Right atrium auricular region (tissue), 2 donors: Measurements from ENCODE around the genes B3GALT5 and IGSF5.

DNA sequence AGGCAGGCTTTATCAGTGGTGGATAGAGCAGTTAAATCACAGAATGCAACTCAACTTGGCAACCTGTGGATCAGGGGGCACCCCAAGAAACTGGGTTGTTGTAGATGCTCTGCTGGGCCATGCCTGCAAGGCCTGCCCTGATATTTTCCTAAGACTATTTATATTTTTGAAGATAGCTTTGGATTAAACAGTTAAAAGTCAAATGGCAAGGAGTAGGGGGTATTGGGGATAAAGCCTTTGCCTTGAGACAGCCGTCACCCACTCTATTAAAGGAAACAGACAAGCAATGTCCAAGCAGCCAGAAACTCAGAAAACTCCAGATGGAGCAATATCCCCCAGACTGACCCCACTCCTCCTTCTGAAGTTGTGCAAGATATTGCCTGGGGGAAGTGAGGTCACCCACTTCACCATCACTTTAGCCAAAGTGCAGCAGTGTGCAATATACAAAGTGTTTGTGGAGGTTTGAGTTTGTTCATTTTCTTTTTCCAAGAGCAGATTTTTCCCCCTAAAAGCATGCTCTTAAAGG, 125.0 kb downstream of the ETS2 start:
- PRO-cap: bidirectional peak, plus-strand start at position 439 of the sequence, minus-strand start at position 268 of the sequence
- RAMPAGE, long total RNA, 2 experiments: no peak in any of the 2 experiments

- PRO-cap: no peak
- RAMPAGE, long total RNA, 2 experiments: no peak in any of the 2 experiments
These were observed 149.0 kb downstream of the ETS2 start for GRCh38 chr21:38954789-38954998.

GRCh38 chr21:38956549-38957541, 151.1 kb downstream of the ETS2 start:
- PRO-cap: no peak
- RAMPAGE, long total RNA, 2 experiments: no peak in any of the 2 experiments

GRCh38 chr21:39005997-39006577, 177.2 kb downstream of the PSMG1 start:
- PRO-cap: no peak
- RAMPAGE, long total RNA, 2 experiments: no peak in any of the 2 experiments

DNA sequence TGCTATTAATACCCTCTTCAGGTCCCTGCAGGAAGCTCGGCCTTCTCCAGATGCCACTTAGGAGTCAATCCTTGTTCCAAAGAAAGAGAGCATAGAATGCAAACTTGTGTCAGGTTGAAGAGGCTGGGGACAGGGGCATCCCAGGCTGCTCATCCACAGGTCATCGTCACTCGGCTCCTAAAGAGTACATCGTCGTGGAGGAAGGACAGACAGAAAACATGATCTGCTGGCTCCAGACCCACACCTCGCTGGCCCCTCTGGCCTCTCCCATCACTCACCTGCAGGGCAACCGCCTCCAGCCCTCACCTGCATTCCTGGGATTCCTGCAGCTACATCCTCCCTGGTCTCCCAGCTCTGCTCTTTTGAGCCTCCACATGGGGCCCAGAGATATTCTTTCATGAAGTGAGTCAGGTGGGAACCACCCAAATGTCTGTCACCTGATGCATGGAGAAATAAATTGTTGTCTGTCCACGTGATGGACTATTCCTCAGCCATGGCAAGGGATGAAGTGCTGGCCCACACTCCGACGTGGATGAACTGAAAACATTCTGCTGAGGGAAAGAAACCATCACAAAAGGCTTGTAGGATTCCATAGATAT, 152.8 kb downstream of the PSMG1 start:
- PRO-cap: no peak
- RAMPAGE, long total RNA, 2 experiments: no peak in any of the 2 experiments

- PRO-cap: no peak
- RAMPAGE, long total RNA, 2 experiments: no peak in any of the 2 experiments
These were observed 116.0 kb downstream of the PSMG1 start for GRCh38 chr21:39067076-39067748.

GRCh38 chr21:39612376-39613533, at the start of gene B3GALT5:
Gene B3GALT5 (plus strand): TSS chr21:39612940.
- PRO-cap: no peak
- RAMPAGE, long total RNA, 2 experiments: no peak in any of the 2 experiments

DNA sequence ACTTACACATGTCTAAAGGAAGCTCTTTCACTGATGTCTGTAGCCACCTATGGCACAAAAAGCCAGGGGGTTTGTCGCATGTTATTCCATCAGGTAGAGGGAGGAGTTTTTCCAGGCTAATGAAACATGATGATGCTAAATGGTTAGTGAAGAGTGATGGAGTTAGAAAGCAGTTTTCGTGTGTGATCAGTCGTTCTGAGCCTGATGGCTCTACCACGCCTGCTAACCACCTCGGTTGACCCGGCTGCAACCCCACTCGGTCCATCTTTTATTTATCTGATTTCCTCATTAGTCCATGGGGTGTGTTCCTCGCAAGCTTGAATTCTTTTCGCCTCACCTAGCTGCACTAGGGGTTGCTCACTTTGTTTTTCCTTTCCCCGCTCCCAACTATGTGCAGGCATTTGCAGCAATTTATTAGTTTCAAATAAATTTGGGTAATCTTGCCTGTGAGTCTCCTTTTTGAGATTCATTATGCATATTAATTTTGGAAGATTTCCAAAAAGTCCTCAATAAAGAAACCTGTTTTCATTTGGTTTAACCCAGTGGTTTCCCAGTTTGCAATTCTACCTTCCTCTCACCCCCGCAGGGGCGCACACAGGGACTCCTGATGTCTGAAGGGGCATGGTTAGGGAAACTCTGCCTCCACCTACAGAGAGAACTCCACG, 12.5 kb downstream of the B3GALT5 start:
- PRO-cap: no peak
- RAMPAGE, long total RNA, 2 experiments: no peak in any of the 2 experiments

GRCh38 chr21:39744737-39745424, at the start of gene IGSF5:
Gene IGSF5 (plus strand): TSS chr21:39745183.
- PRO-cap: no peak
- RAMPAGE, long total RNA, 2 experiments: no peak in any of the 2 experiments

DNA sequence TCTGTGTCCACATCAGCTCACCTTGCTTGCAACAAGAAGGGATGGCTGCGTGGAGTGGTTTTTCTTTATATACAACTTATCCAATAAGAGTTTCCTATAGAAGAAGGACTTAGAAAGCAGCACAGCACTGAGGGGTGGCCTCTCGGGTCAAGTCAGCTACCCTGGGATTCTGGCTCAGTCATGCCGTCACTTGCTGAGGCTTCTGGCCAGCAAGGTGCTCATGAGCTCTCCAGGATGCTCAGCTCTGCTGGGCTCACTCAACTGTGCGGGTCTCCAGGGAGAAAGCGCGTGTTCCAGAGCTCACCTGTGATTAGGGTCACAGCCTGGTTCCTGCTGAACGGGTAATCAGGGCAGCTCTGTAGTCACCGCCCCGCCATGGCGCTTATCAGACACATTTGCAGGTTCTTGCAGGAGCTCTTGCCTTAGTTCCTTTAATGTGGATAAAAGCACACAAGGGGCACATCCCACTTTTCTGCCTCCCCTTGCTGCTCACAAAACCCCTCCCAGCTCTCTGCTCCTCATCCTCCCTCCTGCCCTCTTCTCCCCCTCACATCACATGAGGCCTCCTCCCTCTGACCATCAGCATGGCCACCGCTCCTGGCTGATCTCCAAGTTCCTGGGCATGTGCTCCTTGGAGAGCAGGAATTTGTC, 1.9 kb downstream of the PCP4 start:
- PRO-cap: no peak
- RAMPAGE, long total RNA, 2 experiments: no peak in any of the 2 experiments

DNA sequence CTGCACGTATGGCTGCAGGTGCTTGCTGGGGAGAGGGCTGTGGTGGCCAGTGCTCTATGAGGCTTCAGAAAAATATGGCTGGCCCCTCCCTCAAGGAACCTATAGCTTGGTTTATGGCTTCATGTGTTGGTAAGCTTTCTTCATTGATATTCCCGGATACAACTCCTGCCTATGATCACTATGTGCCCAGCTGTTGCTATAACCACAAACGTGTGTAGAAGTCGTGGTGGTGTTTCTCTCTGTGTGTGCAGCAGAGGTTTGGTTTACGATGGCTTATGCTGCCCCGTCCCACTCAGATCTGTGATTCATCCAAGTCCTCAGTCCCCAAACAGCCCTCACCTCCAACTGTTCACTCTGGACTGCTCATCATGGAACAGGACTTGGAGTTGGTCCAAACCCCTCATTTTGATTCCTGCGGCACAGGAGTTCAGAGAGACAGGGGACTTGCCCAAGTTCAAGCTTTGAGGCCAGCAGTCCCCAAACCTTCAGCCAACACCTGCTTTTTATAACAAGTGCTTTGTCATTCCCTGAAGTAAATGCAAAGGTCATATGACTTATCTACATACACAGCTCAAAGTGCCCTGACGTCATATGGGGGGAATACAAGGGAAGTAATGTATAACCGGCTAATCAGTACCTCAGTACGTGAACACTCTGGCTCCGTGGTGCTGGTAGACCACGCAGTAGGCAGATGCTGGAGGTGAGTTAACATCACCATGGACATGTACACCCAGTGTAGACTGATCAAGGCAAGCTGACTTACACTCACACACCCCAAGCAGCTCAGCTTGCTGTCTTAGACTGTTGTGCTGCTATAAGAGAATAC, 59.8 kb downstream of the BACE2 start:
- PRO-cap: no peak
- RAMPAGE, long total RNA, 2 experiments: start-site peak on the plus strand in 1 of 2 experiments, centred at position 267 of the sequence, 6 reads per replicate

- PRO-cap: no peak
- RAMPAGE, long total RNA, 2 experiments: no peak in any of the 2 experiments
These were observed 6.1 kb downstream of the MX1 start for GRCh38 chr21:41432238-41432527.

DNA sequence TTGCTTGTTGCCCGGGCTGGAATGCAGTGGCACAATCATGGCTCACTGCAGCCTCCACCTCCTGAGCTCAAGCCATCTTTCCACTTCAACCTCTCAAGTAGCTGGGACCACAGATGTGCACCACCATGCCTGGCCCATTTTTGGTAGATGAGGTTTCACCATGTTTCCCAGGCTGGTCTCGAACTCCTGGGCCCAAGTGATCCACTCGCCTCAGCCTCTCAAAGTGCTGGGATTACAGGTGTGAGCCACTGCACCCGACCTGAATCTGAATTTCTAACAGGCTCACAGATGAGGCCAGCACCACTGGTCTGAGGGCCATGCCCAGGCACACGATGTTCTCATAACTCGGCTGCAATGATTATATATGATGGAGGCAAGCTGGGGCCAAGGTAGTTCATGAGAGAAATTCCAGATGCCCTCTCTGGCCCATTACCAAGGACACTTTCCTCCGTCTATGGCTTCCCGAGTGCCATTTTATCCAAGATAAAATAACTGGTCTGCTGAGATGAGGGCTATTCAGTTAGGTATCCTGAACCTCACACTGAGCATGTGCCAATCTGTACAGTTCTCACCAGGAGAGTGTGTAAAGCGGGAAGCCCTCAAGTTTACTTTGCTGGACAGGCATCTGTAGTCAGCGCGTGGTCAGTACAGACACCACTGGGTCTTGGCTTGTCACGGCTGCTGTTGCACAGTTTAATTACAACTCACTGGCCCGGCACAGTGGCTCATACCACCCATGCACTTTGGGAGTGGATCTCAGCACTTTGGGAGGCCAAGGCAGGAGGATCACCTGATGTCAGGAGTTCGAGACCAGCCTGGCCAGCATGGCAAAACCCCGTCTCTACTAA, 16.5 kb downstream of the TMPRSS2 start:
- PRO-cap: no peak
- RAMPAGE, long total RNA, 2 experiments: no peak in any of the 2 experiments

DNA sequence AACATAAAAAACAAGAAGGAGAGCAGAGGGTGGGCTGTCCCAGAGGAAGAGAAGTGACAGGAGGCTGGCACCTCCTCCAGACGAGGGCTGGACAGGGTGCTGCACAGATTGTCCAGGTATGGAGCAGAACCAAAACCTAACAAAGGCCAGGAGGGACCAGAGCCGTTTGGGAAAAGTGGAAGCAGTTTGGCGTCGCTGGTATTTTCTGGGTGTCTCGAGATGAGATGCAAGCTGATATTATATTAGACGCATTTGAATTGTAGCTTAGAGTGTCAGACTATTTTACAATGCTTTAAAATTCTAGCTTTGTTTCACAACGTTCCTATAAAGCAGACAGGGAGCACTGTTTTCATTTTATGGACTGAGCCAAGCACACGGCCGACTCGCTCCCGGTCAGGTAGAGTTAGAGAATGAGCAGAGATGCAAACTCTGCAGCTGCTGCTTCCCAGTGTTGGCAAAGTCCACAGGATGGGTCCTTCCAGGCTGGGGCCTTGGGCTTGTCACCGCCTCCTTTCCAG, 60.7 kb upstream of the TMPRSS2 start:
- PRO-cap: no peak
- RAMPAGE, long total RNA, 2 experiments: no peak in any of the 2 experiments

DNA sequence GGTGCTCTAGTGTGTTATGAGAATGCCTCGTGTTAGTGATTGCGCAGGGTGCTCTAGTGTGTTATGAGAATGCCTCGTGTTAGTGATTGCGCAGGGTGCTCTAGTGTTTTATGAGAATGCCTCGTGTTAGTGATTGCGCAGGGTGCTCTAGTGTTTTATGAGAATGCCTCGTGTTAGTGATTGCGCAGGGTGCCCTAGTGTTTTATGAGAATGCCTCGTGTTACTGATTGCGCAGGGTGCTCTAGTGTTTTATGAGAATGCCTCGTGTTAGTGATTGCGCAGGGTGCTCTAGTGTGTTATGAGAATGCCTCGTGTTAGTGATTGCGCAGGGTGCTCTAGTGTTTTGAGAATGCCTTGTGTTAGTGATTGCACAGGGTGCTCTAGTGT, 47.2 kb upstream of the RIPK4 start:
- PRO-cap: no peak
- RAMPAGE, long total RNA, 2 experiments: no peak in any of the 2 experiments

DNA sequence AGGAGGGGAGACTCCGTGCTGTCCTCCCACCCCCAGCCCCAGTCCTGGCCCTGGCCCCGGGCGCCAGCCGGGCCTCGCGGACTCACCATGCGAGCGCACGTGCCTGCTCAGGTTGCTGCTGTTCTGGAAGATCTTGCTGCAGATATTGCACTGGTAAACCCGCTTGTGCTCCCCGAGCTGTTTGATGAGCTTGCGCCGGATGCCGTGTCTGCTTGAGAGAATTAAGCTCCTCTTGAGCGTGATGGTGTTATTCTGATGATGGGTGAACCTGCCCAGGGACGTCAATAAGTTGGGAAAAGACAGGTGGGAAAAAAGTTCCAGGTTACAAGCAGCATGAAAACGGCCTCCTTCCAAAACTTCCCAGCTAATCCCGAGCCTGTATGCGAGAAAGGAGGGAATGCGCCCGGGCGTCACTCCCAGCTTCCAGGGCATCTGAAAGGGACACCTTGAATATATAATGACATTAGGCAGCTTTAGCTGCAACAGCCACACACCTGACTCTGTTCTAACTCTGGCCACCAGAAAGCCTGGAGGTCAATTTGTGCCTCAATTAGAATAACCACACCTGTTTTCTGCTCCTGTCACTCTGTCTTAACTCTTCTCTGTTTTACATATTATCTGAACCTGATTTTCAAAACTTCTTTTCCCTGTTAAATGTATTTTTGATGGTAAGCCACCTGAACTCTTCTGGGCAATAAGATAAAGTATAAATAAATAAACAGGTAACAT, 42.6 kb downstream of the PRDM15 start:
- PRO-cap: no peak
- RAMPAGE, long total RNA, 2 experiments: no peak in any of the 2 experiments

- PRO-cap: no peak
- RAMPAGE, long total RNA, 2 experiments: no peak in any of the 2 experiments
These were observed 14.9 kb downstream of the PRDM15 start for GRCh38 chr21:41864116-41864865.

DNA sequence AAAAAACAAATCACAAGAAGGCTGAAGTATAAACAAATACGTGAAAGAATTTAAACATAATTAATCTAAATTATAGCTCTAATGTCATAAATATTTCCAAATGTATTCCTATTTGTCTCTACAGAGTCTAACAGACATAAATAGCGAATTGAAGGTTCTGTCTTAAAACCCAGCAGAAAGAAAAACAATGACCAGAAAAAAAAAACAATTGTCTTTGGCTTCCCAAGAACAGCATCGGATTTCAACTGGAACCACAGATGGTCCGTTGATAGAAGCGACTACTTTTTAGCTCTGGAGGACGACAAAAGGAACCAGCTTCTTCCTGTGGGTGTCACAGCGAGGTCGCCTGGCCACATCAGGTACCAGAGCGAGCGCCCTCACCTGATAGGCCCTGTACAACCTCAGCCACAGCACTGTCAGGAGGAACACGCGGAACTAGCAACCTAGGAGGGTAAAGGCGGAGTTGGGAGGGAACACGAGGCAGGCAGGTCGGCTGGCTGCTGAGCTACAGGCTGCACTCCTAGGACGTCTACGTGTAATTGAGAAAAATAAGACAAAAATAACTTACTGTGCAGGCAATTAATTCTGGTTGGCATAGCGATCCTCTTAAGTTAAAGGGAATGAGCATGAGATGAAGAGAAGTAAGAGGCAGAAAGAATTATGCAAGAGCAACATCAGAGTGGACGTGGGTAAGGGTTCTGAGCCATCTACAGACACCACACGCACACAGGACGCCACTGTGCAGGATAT, 16.7 kb upstream of the PRDM15 start:
- PRO-cap: no peak
- RAMPAGE, long total RNA, 2 experiments: no peak in any of the 2 experiments

- PRO-cap: no peak
- RAMPAGE, long total RNA, 2 experiments: no peak in any of the 2 experiments
These were observed 5.3 kb downstream of the ZBTB21 start for GRCh38 chr21:42004807-42005312.

GRCh38 chr21:42025357-42025809, 15.2 kb upstream of the ZBTB21 start:
- PRO-cap: no peak
- RAMPAGE, long total RNA, 2 experiments: no peak in any of the 2 experiments